Right lobe of liver (tissue), 4 donors: ENCODE data around the genes PODXL and SLC35B4.

GRCh38 chr7:131501617-131502737, 54.5 kb downstream of the PODXL start:
- PRO-cap, 4 experiments, result peak in 1 of 4 experiments; most common plus-strand start chr7:131502206 (in 1)
- RAMPAGE, long total RNA, 2 experiments, result no peak in any of the 2 experiments

GRCh38 chr7:131513422-131513848, 43.0 kb downstream of the PODXL start:
- PRO-cap, 4 experiments, result peak in 2 of 4 experiments; most common minus-strand start chr7:131513645 (in 2)
- RAMPAGE, long total RNA, 2 experiments, result no peak in any of the 2 experiments

GRCh38 chr7:131555706-131556710, at the start of gene PODXL:
Gene PODXL, minus strand, starts transcription at chr7:131556628.
- PRO-cap, 4 experiments, result peak in 4 of 4 experiments; most common plus-strand start chr7:131556569 (in 1); most common minus-strand start chr7:131556609 (in 4)
- RAMPAGE, long total RNA, 2 experiments, result no peak in any of the 2 experiments

DNA sequence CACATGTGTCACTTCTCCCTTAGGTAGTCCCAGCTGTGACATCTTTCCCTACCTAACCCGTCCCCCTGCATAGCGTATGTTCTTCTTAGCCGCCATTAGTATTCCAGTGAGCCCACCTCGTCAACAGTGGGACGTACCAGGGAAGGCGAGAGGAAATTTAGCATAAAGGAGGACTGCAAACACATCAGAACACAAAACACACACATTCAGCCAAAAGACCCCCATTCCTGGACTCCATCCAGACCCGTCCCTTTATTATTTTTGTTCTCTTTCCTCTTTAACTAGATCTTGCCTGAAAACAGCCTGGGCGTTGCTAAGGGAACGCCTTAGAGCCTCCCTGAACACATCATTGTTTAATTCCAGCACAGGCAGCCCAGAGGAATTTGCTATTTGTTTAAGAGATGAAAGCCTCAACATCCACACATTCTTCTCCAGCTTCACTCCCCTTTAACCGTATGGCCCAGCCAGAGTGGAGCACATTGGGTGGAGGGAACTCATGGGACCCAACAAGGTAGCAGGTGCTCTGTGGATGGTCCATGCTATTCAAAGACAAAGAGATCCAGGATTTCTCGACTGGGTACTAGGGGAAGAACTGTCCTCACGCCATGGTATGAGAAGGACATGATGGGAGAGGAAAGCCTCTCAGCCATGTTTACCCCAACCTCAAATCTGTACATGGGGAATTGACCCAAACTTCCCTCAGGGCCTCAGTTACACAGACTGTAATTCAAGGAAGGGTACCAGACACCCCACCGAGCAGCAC, 44.2 kb upstream of the PODXL start:
- PRO-cap, 4 experiments, result no peak in any of the 4 experiments
- RAMPAGE, long total RNA, 2 experiments, result no peak in any of the 2 experiments

GRCh38 chr7:131691970-131692543, 135.6 kb upstream of the PODXL start:
- PRO-cap, 4 experiments, result no peak in any of the 4 experiments
- RAMPAGE, long total RNA, 2 experiments, result no peak in any of the 2 experiments

DNA sequence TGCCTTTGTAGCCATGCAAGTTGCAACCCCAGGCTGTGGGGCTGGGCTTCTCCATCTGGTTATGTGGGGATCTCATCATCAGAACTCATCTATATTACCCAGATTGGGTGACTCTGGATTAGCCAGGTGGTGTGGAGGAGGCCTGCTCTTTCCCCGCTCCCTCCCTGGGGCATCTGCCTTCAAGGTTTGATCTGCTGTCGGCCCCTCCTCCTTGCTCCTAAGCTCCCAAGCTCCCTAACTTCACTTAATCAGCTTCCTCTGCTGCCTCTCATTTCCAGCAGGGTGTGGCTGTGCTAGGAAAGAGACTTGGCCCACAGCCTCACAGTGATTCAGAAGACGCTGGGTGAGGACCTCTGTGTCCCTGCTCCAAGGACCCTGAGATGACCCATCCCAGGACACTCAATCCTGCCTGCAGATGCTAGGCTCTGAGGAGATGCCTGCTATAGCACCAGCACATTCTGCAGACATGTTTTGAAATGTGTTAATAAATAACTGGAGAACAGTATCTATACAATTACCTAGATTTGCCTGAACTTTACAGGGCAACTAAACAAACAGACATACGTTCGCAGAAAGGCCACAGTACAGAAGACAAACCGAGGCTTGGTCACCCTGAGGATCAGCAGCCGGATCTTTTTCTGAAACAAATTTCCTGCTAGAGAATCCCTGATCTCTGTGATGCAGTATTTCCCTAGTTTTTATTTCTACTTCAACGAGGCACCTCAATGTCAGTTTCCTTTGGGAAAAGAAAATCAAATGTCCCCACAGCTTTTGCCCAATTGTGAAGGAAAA, 392.2 kb upstream of the PODXL start:
- PRO-cap, 4 experiments, result no peak in any of the 4 experiments
- RAMPAGE, long total RNA, 2 experiments, result no peak in any of the 2 experiments

DNA sequence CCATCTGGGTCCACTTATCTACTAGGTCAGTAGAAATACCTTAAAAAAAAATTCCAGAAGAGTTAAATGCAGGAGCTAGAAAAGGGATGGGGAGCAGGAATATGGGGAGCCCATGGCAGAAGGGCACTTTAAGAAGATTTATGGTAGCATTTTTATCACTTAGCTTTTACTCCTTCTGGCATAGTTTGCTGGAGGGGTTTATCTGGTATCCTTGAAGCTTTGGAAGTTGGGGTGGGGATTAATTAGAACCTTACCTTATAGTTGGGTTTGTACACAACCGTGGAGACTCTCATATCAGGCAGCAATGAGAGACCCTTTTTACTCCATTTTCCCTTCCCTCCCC, 465.6 kb upstream of the PODXL start:
- PRO-cap, 4 experiments, result no peak in any of the 4 experiments
- RAMPAGE, long total RNA, 2 experiments, result no peak in any of the 2 experiments

DNA sequence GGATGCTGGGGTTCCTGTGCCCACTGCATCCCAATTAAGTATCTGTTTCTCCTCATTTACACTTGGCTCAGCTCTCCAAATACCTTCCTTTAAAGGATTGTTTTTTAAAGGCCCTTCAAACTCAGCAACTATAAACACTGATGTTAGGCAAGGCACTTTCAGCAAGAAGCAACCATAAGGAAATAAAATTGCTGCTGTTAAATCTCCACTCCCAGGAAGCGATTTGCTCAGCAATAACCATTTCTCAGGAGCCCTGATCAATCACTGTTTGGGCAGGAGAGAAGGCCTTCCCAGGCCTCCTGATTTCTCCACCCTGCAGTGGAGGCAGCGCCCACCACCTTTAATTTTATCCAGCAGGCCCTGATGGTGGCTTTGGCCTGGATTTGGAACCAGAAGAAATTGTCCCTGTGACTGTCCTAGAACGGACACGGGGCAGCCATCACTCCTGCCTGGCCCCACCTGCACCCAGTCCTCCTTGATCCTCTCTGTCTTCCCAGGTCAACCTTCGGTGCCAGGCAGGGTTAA, 199.8 kb downstream of the PLXNA4 start:
- PRO-cap, 4 experiments, result no peak in any of the 4 experiments
- RAMPAGE, long total RNA, 2 experiments, result no peak in any of the 2 experiments

- PRO-cap, 4 experiments, result no peak in any of the 4 experiments
- RAMPAGE, long total RNA, 2 experiments, result no peak in any of the 2 experiments
These were observed 111.8 kb upstream of the PLXNA4 start for GRCh38 chr7:132688007-132688450.

- PRO-cap, 4 experiments, result no peak in any of the 4 experiments
- RAMPAGE, long total RNA, 2 experiments, result no peak in any of the 2 experiments
These were observed 116.2 kb downstream of the EXOC4 start for GRCh38 chr7:133369012-133369607.

DNA sequence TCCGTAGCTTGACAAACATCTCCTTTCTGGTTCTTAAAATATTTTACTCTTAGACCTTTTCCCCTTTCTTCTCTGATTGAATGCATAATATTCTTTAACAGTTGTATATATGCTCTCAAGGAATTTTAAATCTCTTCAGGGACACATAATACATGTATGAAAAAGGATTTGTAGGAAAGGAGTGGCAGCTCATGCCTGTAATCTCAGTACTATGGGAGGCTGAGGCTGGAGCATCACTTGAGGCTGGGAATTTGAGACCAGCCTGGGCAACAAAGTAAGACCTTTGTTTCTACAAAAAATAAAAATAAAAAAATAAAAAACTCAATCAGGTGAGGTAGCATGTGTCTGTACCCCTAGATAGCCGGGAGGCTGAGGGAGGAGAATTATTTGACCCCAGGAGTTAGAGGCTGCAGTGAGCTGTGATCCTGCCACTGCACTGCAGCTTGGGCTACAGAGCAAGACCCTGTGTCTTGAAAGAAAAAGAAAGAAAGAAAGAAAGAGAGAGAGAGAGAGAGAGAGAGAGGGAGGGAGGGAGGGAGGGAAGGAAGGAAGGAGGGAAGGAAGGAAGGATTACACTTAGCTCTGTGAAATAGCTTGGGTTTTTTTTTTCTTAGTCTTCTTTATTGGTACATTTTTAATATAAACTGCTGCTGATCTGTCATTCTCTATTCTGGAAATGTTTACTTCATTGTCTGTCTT, 285.6 kb downstream of the EXOC4 start:
- PRO-cap, 4 experiments, result no peak in any of the 4 experiments
- RAMPAGE, long total RNA, 2 experiments, result no peak in any of the 2 experiments

- PRO-cap, 4 experiments, result no peak in any of the 4 experiments
- RAMPAGE, long total RNA, 2 experiments, result no peak in any of the 2 experiments
These were observed 390.1 kb downstream of the EXOC4 start for GRCh38 chr7:133642959-133643423.

GRCh38 chr7:133767675-133768329, 359.3 kb upstream of the LRGUK start:
- PRO-cap, 4 experiments, result no peak in any of the 4 experiments
- RAMPAGE, long total RNA, 2 experiments, result no peak in any of the 2 experiments

DNA sequence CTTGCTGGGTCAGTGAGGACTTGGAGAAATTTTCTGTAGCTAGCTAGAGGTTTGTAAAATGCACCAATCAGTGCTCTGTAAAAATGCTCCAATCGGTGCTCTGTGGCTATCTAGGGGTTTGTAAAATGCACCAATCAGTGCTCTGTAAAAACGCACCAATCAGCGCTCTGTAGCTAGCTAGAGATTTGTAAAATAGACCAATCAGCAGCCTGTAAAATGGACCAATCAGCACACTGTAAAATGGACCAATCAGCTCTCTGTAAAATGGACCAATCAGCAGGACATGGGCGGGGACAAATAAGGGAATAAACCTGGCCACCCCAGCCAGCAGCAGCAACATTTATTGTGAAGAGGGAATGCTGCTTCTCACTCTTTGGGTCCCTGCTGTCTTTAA, 347.6 kb upstream of the LRGUK start:
- PRO-cap, 4 experiments, result no peak in any of the 4 experiments
- RAMPAGE, long total RNA, 2 experiments, result no peak in any of the 2 experiments

DNA sequence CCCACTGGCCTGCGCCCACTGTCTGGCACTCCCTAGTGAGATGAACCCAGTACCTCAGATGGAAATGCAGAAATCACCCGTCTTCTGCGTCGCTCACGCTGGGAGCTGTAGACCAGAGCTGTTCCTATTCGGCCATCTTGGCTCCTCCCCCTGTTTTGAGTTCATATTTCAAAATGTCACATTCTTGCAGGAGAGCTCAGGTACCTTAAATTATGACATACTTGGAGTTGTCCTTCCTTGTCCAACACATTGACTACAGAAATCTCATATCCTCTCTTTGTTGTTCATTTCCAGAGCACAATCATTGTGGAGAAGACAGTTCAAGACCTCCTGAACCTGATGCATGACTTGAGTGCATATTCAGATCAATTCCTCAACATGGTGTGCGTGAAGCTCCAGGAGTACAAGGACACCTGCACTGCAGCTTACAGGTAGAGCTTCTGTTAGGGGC, 231.8 kb upstream of the LRGUK start:
- PRO-cap, 4 experiments, result no peak in any of the 4 experiments
- RAMPAGE, long total RNA, 2 experiments, result no peak in any of the 2 experiments

DNA sequence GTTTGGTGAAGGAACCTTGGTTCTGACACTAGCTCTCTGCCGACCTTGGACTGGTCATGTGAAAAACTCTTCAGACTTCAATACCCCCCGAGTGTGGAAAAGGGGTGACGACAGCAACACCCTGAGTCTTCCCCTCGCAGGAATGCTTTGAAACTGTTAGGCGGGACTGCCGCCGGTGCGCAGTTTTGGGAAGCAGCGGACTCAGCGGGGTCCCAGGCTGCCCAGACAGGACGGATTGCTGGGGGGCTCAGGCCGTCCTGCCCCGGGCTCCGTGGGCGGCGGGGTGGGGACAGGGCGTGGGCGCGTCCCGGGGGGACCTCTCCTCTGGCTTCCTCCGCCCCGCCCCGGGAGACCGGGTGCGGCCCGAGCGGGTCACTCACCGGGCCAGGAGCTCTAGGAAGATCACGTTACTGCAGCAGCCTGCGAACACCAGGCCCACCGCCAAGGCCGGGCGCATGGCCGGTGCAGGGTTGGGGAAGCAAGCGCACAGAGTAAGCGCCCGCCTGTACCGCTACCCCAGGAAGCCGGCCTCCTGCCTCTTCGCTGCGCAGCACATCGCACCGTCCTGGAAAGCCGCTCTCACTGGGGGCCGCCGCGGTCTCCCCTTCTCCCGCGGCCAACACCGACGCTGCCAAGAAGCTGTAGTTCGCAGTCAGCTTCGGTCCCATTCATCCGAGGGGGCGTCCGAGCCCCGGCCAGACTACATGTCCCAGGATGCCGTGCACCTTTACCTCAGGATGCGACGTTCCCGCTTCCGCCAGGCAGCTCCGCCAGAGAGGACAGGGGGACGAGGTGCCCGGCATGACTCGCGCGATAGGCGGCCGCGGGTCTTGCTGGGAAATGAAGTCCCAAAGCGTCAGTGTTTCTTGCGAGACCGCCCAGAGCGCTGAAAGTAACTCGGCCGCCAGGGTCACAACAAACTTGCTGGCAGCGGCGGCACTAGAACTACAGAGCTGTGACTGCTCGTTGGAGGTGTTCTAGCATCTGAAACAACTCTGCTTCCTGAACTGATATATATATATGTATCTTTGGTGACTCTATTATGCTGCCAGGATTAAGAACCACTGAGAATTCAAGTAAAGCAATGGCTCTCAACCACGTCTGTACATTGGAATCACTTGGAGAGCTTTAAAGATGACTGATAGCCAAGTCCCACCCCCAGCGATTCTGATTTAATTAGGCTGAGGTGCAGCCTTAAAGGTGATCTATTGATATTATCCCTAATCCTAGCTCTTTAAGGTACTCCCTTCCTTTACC, at the start of gene SLC35B4:
SLC35B4 (minus strand) TSS at position 636 of the 1,257 bp plus-strand sequence.
- PRO-cap, 4 experiments, result peak in 4 of 4 experiments; most common plus-strand start position 456 of the sequence (in 3); most common minus-strand start position 52 of the sequence (in 3)
- RAMPAGE, long total RNA, 2 experiments, result start-site peak on the minus strand in 2 of 2 experiments, centred at positions 551 to 644 of the sequence, 841 to 863 reads per replicate

GRCh38 chr7:134431642-134432236, 27.2 kb downstream of the AKR1B1 start:
- PRO-cap, 4 experiments, result no peak in any of the 4 experiments
- RAMPAGE, long total RNA, 2 experiments, result no peak in any of the 2 experiments

- PRO-cap, 4 experiments, result peak in 2 of 4 experiments; most common plus-strand start chr7:134454731 (in 2); most common minus-strand start chr7:134454518 (in 2)
- RAMPAGE, long total RNA, 2 experiments, result no peak in any of the 2 experiments
These were observed 4.6 kb downstream of the AKR1B1 start for GRCh38 chr7:134454090-134454830.

DNA sequence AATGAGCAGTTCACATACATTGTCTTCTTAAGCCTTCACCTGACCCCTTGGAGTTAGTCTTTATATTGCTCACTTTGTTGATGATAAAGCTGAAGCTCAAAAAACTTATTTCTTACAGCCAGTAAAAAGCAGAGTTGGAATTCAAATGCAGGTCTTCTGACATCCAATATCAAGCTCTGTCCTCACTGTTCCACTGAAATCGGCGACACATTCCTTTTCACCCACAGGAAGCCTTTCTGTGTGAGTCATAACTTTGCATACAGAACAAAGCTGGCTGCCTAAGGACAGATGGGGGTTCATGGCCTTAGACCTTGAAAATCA, 21.8 kb upstream of the AKR1B1 start:
- PRO-cap, 4 experiments, result no peak in any of the 4 experiments
- RAMPAGE, long total RNA, 2 experiments, result no peak in any of the 2 experiments

DNA sequence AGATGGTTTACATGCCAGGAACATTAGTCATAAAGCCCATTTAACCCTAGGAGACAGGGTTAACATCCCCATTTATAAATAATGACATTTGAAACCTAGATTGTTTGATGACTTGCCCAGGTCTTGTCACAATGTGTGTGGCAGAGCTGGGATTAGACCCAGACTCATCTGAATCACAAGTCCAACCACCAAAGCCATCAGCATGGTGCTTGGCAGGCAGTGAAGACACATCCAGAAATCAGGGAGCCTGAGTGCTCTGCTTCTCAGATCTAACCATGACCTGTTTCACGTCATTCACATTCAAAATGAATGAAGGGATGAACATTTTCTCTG, 6.1 kb downstream of the AKR1B10 start:
- PRO-cap, 4 experiments, result no peak in any of the 4 experiments
- RAMPAGE, long total RNA, 2 experiments, result no peak in any of the 2 experiments